Aortic smooth muscle cell (primary cell): ENCODE measurements around a stretch of chr5.

DNA sequence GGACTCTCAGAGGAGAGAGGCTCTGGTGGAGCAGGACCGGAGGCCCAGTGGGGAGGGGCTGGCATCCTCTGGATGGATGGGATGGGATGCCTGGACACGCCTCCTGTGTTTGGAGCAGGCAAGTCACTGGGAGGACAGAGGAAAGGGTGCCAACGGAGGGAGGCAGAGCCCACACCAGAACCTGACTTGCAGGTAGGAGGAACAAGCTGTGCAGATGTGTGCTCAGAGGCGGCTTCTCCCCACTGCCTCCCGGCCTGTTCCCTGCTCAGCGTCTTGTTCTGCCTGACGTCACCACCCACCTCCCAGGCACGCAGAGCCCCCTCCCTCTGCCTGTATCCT is 45.7 kb downstream of the SLC6A3 start:
- RRBS, result no CpG with 5 or more reads among the region's 8 CpGs

- RRBS, result 93% methylated on average over 8 of the region's 42 CpGs
These were observed 22.4 kb upstream of the SLC6A3 start for GRCh38 chr5:1467519-1468248.

GRCh38 chr5:1481269-1481626 is 36.0 kb upstream of the SLC6A3 start:
- RRBS, result 92% methylated on average over 2 of the region's 12 CpGs

GRCh38 chr5:1514681-1515807 is 8.7 kb downstream of the LPCAT1 start:
- RRBS, result 90% methylated on average over 2 of the region's 25 CpGs

GRCh38 chr5:1668229-1668679 is 131.4 kb downstream of the MRPL36 start:
- RRBS, result no CpG with 5 or more reads among the region's 14 CpGs

GRCh38 chr5:2007766-2008788 is 125.4 kb upstream of the IRX4 start:
- RRBS, result 3% methylated on average over 14 of the region's 43 CpGs

- RRBS, result no CpG with 5 or more reads among the region's 13 CpGs
These were observed 222.4 kb upstream of the IRX4 start for GRCh38 chr5:2105022-2105564.

GRCh38 chr5:2750231-2751127 is 998 bp downstream of the IRX2 start:
- RRBS, result 3% methylated on average over 56 of the region's 108 CpGs

DNA sequence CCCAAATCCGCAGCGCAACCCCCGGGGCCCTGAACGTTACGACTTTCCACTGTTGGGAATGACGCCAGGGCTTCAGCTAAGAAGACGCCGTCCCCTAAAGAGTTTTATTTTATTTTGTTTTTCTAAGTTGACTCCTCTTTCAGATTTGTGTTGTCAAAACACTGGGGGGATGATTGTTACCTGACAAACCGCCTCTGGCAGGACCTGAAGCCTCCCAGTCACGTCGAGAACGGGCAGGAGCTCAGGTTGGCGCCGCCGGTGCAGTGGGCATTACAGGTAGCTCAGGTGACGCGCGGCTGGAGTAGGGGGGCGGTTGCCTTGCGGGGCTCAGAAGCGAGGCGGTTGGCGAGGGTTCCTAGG is 982 bp upstream of the IRX2 start:
- RRBS, result 3% methylated on average over 3 of the region's 23 CpGs

DNA sequence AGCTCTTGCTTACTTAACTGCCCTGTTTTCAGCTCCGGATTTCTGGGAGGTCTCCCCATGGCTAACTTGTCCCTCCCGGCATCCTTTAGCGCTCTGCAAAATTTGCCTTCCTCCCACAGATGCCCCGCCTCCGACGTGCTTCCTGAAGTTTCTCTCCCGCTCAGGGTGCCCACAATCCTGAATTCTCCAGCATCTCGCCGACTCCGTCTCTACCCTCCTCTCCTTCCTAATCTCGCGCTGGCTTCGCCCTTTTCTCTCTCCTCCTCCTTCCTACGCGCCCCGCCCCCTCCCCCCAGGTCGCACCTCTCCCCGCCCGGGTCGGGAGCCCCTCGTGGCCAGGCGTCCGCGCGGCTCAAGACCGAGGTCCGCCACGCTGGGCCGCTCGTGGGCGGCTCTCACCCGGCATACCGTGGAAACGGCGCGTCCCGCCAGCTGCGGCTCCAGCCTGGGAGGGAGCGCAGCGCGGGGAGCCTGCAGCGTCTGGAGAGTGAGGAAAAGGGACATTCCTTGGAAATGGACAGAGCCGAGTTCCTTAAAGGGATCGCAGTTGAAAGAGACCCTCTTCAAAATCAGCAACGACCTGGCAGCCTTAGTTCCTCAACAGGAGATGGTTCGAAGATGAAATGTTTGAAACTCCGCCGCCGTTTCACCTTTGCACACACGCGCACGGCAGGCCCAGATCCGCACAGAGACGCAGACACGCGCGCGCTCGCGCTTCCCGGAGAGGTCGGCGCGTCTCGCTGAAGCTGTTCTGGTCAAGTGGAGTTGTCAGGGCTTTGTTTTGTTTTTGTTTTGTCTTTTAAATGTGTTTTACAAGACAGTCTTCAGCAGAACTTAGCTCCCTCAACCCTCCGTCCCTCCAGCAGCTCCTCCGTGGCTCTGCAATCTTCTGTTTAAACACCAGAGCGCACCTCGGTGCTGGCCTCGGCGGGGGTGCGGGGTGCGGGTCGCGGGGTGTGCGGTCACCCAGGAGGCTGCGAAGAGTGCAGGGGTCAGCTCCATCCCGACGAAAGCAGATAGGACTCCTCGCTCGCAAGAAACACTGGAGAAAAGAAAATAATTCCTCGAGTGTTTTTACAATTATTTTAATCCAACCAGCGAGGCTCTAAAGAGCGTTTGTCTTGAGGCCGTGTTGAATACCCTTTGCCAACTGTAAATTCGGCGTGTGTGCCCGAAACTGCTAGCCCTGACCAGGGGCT is 5.1 kb upstream of the IRX2 start:
- RRBS, result 1% methylated on average over 14 of the region's 88 CpGs

DNA sequence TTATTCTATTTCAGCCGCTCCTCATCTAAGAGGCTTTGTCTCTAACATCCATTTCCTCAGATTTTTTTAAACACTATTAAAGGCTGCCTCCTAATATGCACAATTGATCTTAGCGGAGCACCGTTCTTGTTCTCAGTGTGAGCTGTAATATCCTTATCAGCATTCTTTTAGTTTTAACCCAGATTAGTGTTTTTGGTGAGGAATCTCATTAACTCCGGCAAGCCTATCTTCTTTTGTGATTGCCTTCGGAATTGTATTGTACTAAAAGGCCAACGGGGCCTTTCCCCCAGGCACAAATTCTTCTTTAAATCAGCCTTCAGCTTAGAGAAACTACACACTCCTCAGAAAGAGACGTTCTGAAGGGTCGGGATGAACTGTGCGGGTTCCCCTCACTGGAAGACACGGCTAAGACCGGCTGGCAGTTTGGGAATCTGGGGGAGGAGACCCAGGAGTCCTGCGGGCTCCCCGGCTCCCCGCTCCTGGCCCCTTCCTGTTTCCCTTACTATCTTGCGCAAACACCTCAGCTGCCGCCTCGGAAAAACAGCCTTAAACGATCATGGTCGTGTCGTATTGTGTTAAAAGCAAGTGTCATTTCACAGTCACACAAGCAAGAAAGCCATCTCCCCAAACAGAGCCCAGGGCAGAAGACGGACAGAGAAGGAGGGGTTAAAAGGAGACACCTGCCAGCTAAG is 353.0 kb upstream of the IRX2 start:
- RRBS, result 4% methylated on average over 3 of the region's 21 CpGs

- RRBS, result under 1% methylated on average over 8 of the region's 36 CpGs
These were observed 4.5 kb upstream of the IRX1 start for GRCh38 chr5:3591153-3591595.

DNA sequence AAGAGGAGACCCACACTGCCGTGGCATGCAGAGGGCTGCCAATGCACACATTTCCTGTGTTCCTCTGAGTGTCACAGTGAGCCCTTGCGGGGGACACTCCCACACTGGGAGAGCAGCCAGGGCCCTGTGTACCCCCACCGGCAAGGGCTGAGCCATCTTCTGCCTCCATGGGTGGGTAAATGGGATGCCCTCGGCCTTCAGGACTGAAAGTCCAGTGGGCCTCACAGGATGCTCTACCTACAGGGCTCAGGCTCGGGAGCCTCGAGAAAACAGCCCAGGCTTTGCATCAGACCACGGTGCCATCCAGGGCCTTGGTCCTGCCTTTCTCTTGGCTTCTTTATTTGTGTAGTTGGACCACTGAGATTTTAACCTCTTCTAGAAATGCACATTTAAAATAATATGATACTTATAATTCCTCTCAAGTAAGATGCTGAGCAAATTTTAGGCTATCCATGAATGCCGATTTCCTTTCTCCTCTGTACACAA is 18.2 kb downstream of the IRX1 start:
- RRBS, result no CpG with 5 or more reads among the region's 8 CpGs

- RRBS, result no CpG with 5 or more reads among the region's 5 CpGs
These were observed 135.7 kb downstream of the IRX1 start for GRCh38 chr5:3731303-3731681.

DNA sequence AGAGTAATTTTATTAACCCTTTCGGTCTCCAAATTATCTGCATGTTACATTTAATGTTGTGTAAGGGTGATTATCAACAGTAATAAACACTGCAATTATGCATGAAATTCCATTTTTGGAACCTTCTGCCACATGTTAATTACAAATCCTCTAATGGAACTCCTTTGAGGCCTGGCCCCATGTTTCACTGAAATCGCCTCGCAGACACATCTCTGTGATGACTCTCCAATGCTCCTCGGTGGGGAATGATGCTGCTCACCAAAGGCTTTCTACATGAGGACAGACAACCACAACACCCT is 522.0 kb downstream of the IRX1 start:
- RRBS, result no CpG with 5 or more reads among the region's 4 CpGs

- RRBS, result no CpG with 5 or more reads among the region's 8 CpGs
These were observed 238.6 kb upstream of the ADAMTS16 start for GRCh38 chr5:4901615-4901858.

- RRBS, result no CpG with 5 or more reads among the region's 3 CpGs
These were observed 234.5 kb upstream of the ADAMTS16 start for GRCh38 chr5:4905695-4905886.

DNA sequence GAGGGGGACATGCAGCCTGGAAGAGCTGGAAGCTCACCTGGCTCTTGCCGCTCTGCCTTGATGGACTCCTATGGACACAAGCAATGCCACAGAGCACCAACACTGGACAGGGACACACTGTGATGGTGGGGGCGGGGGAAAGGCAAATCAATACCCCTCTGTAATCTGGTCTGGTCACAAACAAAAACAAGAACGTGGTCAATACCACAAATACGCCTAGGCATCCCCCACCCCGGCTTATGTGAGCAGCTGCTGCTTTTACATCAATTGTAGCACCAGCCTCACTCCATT is 29.6 kb upstream of the ICE1 start:
- RRBS, result no CpG with 5 or more reads among the region's 5 CpGs

DNA sequence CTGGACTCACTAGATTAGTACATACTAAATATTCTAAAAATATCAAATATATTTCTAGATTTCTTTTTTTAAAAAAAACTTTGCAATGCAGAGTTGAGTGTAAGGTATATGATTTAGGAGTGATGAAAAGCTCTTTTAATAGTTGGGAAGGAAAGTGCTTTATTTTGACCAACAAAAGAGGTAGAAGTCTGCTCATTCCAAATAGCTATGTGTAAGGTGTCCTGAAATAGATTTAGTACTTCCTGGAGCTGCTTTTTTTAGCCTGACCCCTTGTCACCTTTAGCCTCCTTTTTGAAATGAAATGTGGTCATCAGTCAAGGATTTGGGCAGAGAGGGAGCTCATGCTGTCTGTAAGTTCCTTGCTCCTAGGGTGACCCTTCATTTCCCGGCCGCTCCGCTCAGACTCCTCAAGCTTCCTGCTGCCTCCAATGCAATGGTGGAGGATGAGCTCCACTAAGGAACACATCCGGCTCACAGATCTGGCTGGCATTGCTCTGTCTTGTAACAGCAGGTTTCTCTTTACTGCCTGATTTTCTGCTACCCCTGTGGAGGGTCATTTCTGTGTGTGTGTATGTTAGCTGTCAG is 265.6 kb downstream of the ICE1 start:
- RRBS, result 23% methylated on average over 4 of the region's 4 CpGs

DNA sequence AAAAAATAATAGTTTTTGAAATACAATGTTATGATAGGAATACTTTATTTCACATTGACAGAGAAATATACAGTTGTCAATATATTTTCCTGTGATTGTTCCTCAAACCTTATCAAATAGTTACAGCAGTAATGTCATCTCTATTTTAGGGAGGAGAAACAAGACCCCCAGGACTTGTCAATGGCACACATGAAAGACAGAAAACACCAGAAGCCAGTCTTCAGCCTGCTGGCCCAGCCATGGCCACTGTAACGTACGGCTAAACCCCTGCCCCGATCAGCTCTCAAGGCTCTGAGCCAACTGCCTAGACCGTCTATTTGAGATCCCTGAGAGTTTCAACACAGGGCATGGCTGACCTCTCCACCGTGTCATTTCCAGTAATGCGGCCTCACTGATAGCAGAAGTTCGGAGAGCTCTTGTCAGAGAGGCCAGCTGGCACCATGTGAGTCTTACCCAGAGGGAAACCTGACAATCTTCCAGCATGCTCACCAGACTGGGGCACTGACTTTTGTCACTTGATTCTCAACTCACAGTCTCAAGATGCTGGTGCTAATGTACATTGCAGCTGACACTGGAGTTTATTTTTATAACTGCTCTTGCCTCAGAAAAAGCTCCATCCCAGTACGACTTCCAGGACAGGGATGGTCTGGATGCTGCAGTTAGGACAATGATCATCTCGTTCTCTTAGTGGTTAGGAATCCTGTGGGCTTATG is 372.6 kb downstream of the ICE1 start:
- RRBS, result no CpG with 5 or more reads among the region's 9 CpGs